Colic lymph node (tissue), 1 donor: Measurements from ENCODE around the genes PALM2AKAP2 and LPAR1.

DNA sequence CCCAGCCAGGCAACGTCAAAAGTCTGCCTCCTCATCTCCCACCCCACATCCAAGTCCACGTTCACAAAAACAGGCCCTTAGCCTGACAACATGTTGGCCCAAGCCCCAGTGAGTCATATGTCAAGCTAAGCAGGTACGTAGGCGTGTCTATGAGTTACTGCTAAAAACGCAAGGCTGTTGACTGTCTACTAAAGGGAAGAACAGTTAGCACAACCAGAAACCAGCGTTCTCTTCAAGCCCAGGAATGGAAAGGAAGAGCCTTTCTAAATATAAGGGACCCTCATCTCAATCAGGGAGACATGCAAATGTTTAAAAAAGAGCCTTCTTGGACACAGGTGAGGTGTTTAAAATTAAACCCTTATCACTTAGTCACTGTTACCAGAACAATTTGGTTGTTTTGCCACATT is 303.0 kb downstream of the ACTL7B start:
- PRO-cap: no peak

GRCh38 chr9:109011266-109011882 is 1.9 kb downstream of the CTNNAL1 start:
- PRO-cap: no peak

GRCh38 chr9:109069602-109070830 is 49.7 kb downstream of the TMEM245 start:
- PRO-cap: no peak

DNA sequence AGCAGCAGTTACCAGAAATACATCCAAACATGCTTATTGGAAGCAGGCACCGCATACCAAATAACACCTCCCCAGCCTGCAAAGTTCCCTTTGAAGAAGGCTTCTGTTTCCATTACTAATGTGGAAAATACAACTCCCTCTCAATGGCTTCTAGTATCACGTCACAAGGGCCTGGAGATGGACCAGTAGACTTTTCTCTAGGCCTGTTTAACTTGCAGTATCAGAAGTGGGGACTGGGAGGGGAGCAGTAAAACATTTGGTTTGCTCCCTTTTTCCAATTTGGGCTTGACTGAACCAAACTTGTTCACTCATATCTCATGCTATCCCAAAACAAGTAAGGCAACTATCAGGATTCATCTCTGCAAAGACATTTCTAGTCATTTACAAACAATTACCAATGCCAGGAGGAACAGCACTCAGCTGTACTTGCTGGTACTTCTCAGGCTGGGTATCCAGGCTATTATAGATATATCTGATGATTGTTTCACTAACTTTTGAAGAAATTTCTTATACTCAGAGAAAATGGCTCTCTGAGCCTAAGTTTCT is 20.6 kb downstream of the TMEM245 start:
- PRO-cap: no peak

DNA sequence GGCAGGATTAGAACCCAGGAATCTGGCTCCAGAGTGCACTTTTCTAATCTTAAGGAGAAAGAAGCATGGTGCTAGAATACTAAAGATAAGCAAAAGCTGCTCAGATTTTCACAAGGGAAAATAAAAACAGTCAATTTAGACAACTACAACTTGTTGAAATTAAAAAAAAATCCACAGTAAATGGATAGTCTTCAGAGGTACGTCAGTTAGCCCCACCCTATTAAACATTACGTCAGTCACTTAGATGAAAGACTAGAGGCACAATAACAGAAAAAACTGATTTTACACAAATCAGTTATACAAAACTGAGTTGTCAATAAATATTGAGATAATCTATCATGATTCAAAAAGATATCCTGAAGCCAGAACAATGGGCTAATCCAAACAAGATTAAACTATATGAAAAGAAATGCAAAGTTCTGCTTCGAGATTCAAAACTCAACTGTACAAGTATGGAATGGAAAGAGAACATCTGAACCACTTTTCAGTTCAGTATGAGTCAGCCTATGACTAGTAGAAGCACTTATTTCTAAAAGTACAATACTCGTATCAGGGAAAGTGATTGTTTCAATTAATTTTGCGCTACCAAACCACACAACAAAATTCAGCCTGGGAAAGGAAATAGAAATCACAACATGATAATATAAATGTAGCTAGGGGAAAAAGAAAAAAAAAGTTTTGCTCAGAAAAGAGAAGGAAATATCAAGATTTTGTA is 9.2 kb downstream of the TMEM245 start:
- PRO-cap: no peak

- PRO-cap: no peak
These were observed 8.7 kb upstream of the EPB41L4B start for GRCh38 chr9:109329255-109330310.

- PRO-cap: no peak
These were observed 79.3 kb downstream of the PTPN3 start for GRCh38 chr9:109418573-109419431.

DNA sequence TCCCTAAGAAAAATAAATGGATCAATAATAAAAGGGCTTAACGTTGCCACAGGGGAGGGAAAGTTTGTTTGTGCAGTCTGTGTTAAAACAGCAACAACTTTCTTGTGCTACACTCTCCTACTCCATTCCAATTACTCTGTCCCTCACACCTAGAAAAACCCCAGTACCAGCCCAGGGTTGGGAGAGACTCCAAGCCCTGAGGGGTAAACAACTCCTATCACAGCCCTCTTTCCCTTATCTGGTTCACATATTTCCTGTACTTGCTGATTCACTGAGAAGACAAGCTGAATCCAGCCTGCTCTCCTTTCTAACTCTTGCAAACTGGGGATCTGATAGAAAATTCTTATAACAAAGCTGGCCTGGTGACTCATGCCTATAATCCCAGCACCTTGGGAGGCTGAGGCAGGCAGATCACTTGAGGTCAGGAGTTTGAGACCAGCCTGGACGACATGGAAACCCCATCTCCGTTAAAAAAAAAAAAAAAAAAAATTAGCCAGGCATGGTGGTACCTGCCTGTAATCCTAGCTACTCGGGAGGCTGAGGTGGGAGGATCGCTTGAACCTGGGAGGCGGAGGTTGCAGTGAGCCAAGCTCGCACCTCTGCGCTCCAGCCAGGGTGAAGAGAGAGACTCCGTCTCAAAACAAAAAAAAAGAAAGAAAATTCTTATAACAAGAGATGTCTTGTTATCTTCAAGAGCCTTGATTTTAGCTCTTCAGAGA is 44.6 kb downstream of the PTPN3 start:
- PRO-cap: no peak

GRCh38 chr9:109779668-109780566 is at the start of gene PALM2AKAP2:
PALM2AKAP2 (plus strand) TSS chr9:109780198.
- PRO-cap: bidirectional peak, plus-strand start at chr9:109780299, minus-strand start at chr9:109780118

- PRO-cap: no peak
These were observed 88.7 kb downstream of the PALM2AKAP2 start for GRCh38 chr9:109868635-109869186.

DNA sequence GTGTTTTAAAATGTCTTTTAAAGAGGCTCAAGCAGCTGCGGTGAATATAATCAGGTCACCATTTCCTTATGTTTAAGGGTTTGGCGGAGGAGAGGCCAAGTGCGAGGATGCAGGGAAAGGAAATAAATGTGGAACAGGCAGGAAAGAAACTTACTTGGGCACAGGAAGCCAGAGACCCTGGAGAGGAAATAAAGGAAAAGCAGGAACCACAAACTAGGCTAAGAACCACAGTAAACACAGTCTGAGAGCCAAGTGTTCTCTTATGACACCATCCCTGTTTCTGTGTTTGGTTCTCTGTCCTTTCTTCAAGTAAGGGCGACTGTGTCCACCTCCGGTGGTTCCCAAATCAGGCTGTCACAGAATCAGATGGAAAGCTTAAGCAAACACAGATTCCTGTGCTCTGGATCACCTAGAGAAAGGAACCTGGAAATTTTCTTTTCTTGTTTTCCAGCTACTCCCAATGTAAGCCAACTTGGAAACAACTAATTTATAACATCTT is 166.4 kb downstream of the C9orf152 start:
- PRO-cap: no peak

- PRO-cap: no peak
These were observed 138.3 kb downstream of the C9orf152 start for GRCh38 chr9:110069432-110070345.

DNA sequence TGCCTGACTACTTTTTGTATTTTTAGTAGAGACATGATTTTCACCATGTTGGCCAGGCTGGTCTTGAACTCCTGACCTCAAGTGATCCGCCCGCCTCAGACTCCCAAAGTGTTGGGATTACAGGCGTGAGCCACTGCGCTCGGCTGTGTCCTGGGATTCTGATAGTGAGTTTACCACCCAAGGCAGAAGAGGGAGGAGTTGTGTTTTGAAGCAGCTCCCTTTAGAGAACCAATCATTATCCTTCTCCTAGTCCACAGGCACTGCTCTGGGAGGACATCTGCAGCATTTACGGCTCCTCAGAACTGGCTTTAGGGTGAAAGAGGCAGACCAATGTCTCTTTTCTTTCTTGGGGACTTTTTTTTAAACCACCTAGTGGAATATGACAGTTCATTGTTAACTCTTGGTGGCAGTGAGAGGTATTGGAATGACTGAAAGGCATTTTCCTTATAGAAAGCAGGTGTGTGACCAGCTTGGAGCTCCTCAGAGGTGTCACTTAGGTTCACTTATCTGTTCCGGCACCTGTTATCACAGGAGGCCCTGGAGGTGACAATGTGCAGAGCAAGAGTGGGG is 5.6 kb downstream of the C9orf152 start:
- PRO-cap: no peak

GRCh38 chr9:110254359-110254997 is 1.8 kb downstream of the TXN start:
- PRO-cap: no peak

DNA sequence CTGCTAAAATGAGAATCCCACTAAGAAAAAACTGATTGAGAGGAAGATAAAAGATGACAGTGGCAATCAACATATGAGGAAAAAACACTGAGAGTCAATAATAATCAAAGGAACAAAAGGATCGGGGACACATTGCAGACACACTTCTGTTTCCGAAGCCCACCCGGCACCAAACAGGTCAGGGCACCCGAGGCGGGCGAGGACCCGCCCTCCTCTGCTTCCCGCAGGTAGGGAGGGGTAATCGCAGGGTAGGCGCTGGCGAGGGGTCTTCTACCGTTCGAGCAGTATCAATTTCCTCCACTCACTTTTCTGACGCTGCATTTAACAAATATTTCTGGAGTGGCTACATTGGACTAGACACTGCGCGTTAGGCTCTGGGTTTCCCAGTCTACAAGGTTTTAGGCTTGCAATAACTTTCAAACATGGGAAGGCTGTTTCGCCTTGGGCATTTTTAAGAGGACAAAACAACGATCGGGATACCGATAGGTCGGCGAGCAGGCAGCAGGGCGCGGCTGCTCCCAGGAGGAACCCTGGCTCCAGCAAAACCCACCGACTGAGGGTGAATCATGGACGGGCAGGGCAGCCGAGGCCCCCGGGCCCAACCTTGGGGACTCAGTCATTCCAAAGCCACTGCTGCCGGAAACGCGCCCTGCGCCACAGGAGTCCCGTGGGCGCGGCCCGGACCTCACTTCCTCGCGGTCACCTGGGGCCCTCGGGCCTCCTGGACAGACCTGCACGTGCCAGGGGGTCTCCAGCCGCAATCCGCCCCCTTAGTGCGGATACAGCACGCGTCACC is 1.1 kb downstream of the TXN start:
- PRO-cap: bidirectional peak, plus-strand start at position 688 of the sequence, minus-strand start at position 632 of the sequence

GRCh38 chr9:110909130-110909523 is 129.1 kb downstream of the LPAR1 start:
- PRO-cap: no peak

DNA sequence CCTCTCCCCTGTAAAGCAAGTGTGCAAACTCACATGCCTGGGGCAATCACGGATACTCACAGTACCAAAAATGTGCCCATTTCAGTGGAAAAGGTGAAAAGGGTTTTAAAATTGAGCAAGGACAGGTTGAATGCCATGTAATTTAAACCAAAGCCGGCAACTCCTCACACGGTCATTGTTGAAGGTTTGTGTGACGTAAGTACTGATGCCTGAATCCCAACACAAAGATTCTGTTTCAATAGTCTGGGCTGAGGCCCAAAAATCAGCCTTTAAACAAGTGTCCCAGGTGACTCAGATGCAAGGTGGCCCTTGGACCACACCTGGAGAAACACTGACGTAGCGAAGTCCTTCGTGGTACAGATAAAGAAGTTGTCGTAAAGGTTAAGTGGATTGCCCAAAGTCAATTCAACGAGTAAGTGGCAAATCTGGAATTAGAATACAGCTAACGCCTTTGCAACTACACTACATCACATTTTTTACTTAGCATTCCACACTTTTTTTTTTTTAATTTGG is 111.5 kb downstream of the LPAR1 start:
- PRO-cap: no peak

- PRO-cap: no peak
These were observed 11.9 kb downstream of the LPAR1 start for GRCh38 chr9:111026197-111026895.

- PRO-cap: bidirectional peak, plus-strand start at chr9:111038507, minus-strand start at chr9:111038480
These were observed at the start of gene LPAR1 for GRCh38 chr9:111037702-111038639. LPAR1 (minus strand) TSS chr9:111038470.

GRCh38 chr9:111462906-111463614 is 21.1 kb downstream of the ECPAS start:
- PRO-cap: no peak